Mesenchymal stem cell of Wharton's jelly (primary cell): ENCODE data around the gene DKK3.

GRCh38 chr11:10658612-10659382, 34.8 kb downstream of the IRAG1 start:
- CAGE, long polyA plus RNA, result no peak

DNA sequence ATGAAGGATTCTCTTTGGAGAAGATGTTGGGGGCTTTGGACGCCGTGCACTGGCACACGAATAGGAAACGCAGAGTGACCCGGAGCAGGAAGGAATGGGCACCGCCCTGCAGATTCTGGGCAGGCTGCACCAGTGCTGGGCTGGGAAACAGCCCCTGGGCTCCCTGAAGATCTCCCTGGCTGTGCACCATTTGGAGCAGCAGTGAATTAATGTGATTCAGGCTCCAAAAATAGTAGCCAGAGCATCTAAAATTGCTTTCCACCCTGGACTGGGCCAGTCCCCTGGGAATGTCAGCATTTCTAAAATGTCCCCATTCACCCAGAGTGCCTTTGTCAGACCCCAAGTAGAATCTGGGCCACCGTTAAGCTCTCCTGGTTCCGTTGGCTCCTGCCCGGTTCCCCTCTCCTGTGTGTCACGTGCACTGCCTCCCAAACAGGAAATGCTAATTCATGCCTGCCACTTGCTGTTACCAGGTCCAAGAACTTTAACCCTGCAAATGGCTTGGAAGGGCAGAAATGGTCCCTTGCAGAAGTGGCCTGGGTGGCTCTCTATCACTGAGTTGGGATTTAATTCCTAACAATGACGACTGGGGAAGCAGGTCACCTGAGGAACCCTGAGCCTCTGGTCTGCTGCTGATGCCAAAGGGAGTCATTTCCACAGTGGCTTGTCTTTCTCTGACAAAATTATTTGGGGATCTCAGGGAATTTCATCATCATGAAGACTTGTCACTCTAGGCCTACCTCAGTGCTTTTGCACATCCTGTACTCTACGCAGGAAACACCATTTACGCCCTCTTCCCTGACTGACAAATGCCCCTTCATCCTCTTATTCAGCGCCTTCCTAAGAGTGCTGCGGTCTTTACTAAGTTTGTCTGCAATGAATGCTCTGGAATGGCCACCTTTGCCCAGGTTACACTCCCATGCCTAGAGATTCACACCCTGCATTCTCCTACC, 18.3 kb downstream of the IRAG1 start:
- CAGE, long polyA plus RNA, result no peak

- CAGE, long polyA plus RNA, result no peak
Observed at GRCh38 chr11:10735436-10736211, 15.4 kb upstream of the CTR9 start.

DNA sequence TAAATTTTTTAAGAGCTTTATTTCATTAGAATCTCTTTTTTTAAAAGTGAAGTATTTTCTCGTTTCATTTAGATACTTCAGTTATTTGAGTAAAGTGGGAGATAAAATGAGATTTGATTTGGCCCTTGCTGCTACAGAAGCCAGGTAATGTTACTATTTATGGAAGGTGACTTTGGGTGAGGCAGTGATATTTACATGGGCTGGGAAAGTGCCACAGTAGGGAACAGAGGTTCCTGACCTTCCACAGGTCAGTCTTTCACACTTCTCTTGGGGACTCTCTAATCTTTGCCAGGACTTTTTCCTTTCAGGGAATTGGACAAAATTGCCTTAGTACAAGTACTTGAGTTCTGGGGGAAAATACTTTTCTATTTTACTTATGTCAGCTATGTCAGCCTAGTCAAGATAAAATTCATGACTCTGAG, 20.4 kb downstream of the CTR9 start:
- CAGE, long polyA plus RNA, result no peak

- CAGE, long polyA plus RNA, result no peak
Observed at GRCh38 chr11:10778498-10779007, 27.5 kb downstream of the CTR9 start.

DNA sequence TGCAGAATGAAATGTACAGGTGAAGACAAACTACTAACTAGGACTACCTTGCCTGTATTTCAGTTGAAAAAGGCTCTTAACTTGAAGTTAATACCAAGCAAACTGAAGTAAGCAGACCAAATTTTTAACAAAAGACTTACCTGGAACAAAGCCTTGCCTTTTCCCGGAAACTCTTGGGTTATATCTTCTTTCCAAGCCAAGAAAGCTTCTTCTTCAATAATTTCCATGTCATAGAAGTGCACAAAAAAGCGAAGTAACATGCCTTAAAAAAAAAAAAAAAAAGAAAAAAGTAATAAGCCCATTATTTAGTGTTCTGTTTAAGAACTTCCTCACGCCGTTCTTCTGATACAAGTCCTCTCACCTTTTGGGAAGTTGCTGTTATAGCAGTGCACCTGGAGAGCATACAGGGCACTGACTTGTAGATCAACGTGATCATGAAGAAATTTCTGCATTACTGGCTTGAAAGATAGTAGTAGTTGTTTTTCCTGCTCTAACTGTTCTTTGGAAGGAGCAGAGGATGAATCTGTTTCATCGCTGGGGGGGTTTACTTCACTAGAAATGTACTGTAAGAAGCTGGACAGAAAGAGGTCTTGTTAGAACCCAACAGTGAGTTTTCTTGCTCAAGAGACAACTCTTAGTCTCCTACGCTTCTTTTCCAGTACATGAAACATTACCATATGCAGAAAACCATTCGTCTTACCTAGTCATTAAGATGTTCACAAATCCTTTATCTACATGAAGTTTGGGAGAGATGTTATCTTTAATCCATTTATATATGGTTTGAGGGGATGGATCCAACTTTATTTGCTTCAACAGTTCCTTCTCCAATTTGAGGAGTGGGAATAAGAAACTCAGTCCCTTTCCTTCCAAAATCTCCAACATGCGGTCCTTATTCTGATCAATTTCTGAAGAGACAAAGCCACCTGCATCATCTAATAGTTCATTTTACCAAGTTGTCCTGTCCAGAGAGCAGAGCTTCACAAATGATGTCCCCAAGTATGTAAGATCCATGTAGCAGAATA, 9.6 kb downstream of the EIF4G2 start:
- CAGE, long polyA plus RNA, result no peak

DNA sequence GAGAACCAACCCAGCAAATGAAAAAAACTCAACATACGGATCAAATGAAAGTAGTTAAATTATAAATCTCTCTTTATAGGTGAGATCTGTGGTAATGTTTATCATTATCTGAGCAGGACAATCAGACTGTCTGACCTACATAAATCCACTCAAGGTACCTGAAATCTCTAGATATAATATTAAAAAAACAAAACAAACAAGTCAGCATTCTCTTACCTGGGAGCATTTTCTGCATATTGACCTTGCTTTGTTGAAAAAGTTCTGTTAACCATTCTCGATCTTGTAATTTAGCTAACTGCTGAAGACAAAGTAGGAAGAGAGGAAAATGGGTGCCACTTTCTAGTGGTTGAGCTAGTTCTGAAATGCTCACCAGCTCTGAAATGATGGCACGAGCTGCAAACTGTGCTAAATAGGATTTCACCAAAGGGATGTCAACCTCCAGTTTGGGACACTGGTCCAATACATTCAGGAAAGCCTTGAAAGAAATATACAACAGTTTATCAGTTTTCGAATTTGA, 8.8 kb downstream of the EIF4G2 start:
- CAGE, long polyA plus RNA, result no peak

DNA sequence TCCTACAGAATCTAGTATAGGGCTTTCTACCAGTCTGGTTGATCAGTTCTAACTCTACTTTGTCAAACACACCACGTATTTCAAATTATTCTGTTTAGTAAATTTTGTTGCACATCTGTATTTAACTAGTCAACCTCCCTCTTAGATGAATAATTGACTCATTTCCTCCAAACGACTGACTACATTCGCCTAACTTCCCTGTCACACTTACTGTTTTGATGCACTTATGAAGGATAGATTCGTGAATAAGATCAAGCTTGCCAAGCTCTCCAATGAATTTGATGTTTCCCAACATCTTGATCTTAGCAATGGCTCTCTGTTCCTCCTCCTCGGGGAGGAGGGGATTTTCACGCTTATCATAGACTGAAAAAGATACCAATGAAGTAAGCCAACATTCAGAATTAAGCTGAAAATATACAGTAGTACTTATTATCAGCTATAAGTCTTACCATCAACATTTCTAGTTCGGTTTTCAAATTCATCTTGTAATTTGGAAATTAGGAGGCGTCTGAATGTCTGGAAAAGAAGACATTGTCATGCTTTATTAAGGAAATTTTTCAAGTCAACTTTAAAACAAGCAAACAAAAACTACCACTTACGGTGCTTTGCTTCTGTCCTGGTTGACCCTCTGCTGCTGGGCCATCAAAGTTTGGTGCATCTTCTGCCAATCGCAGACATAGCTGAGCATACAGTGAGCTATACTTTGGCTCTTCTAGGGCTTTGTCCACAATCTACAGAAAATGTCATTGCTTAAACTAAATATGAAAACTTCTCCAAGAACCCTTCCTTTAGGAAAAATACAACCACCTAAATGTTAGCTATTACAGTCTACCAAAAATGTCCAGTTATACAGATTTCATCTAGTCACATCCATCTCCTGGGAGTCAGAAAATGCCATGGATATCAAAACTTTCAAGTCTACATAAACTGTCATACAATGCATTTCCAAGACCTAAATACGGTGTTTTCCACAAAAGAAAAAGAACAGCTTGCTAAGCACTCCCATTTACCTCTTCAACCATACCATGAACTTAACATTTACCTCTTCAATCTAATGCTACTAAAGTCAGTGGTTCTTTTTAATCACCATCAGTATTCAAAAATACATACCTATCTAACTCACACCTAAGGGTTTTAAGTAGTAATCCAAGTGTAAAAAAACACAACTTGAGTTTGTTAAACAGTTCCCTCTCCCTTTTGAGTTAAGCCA, 4.6 kb downstream of the EIF4G2 start:
- CAGE, long polyA plus RNA, result no peak

- CAGE, long polyA plus RNA, result no peak
Observed at GRCh38 chr11:10809034-10810082, 632 bp upstream of the EIF4G2 start.

DNA sequence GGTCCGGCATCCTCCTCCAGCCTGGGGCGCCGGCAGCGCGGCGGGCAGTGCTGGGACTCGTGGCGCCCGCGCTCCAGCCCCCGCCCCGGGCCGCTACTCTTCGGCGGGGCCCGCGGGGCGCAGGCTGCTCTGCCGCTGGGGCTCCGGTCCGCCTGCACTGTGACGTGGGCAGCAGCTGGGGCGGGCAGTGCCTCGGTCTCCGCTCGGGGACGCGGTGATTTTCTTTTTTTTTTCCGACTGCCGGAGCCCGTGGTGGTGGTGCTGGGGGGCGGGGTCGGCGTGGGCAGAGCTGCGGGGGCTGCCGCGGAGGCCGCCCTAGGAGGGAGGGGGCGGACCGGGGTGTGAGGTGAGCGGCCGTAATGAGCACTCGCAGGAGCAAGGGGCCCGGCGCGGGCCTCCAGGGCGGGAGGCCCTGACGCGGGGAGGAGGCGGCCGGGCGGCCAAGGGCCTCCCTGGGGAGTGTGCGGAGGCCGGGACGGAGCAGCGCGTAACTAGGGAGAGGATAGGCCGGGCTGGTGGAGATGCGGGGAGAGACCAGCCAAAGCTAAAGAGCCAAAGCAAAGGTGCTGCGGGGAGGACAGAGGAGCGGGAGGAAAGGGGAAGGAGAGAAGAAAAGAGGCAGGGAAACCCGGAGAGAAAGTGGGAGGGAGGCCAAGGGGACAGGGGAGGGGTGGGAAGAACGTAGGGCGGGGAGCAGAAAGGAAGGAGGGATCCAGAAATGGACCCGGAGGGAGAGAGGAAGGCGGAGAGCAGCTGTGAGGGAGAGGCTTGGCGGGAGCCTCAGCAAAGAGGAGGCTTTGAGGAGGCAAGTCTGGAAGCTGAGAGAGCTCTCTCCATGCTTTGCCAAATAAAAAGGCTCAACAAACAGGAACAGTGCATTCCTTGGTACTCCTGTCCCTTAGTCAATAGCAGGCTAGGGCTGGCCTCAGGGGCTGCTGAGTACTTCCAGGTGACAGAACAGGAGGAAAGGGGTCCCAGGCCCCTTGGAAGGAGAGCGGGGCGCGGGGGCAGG, 73.5 kb upstream of the ZBED5 start:
- CAGE, long polyA plus RNA, result no peak

DNA sequence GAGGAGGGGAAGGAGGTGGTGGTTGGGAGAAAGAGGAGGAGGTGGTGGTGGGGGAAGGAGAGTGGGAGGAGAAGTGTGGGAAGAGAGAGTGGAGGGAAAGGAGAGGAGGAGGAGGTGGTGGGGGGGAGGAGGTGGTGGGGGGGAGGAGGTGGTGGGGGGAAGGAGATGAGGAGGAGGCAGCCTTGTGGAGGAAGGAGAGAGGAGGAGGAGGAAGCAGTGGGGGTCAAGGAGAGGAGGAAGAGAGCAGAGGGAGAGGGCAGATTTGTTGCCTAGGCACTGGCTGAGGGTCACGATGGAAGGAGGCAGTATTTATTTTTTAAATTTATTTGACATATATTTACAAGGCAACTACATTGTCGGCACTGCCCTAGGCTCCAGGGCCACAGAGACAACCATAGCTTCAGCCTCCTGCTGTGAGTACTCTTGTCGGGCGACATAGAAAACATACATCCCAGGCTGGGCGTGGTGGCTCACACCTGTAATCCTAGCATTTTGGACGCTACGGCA, 74.2 kb upstream of the ZBED5 start:
- CAGE, long polyA plus RNA, result no peak

GRCh38 chr11:11147965-11148475, 205.0 kb downstream of the CSNK2A3 start:
- CAGE, long polyA plus RNA, result no peak

GRCh38 chr11:11396158-11396997, 43.3 kb upstream of the CSNK2A3 start:
- CAGE, long polyA plus RNA, result no peak

DNA sequence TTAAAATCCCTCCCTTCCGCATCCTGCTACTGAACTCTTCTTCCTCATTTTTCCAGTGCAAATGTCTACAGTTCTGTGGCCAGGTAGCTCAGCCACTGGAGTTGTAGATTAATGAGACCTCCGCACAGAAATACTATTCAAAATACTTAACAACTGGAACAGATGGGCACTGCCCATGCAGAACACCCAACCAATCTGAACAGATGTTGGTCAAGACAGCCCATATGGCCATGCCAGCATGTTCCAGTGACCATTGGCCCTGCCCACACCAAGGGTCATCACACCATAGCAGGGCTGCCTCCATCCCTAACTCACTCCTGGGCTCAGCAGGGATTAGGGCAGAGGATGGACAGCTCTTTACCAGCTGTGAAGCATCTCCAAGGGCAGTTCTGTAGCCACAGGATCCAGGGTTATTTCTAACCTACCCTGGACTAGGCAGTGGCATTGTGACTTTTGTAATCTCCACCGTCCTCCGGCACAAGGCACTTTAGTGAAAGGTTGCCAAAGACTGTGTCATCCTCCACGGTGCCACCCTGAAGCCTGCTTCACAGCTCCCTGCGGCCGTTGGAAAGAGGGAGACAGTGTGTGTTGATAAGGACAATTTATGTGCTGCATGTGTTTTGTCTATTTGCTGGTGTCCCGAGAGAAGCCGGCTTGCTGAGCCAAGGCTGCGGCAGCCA, 41.2 kb downstream of the GALNT18 start:
- CAGE, long polyA plus RNA, result no peak

DNA sequence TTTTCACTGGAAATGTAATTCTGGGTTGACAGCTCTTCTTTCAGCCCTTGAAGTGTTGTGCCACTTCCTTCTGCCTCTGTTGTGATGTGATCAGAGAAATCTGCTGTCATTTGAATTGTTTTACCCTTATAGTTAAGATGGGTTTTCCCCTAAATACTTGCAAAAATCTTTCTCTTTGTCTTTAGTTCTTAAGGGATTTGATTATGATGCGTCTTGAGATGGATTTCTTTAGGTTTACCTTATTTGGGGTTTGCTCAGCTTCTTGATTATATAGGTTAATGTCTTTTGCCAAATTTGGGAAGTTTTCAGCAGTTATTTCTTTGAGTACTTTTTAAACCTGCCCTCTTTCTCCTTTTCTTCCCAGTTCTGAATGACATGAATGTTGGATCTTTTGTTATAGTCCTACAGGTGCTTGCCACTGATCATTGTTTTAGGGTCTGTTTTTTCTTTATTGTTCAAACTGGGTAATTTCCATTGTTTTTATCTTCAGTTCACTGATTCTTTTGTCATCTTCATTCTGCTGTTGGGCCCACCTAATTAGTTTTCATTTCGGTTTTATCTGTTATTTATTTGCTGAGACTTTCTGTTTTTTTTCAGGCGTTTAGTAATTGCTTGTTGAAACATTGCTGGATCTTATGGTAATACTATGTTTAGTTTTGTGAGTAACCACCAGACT, 23.3 kb downstream of the USP47 start:
- CAGE, long polyA plus RNA, result no peak

DNA sequence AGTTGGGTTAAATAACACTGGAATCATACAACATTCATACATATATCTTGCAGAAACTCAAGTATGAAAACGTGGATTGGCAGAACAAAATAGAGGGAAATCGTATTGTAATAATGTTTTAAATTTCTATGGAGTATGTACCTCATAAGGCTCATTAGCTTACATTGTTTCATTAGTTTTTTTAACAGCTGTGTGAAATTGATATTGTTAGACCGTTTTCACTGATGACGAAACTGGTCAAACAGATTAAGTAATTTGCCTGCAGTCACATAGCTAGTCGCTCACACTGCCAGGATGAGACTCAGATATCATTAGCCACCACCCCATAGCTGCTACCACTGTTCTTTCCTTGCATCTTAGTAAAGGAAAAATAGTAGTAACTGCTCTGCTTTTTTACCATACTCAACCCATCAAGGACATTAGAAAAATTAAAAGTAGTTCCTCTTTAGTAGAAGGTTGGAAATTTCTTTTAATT, 64.0 kb downstream of the DKK3 start:
- CAGE, long polyA plus RNA, result no peak

DNA sequence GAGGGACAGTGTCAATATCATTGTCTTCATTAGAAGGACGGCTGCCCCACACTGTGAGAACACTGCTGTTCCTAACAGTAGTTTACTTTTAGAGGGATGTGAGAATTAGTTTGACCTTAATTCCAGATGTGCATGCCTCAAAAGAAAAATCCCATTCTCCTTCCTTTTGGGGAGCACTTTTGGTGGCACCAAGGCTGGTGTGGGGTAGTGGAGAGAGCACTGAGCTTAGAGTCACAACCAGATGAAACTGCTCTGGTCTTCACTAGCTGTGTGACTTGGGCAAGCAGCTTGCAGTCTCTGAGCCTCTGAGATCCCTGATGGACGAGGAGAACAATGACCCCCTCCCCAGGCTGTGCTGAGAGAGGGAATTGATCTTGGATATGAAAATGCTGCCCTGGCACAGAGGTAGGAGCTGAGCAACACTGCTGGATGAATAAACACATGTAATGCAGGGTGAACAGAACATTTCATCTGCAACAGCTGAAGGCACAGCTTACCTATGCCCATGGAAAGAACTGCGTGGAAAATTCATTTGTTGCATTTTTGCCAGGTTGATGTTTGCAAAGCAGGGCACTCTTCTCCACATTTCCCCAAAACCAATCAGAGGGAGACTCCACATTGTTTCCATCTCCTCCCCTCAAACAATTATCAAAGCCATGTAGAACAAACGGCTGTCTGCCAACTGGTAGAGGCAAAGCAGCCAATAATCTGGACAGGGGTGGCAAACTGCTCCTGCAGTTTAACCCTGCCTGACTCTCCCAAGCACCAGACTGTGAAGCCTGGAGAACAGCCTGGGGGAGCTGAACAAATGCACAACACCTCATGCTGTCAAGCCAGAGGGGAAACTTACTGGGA, 44.7 kb downstream of the DKK3 start:
- CAGE, long polyA plus RNA, result no peak

GRCh38 chr11:11981014-11981382, 27.4 kb downstream of the DKK3 start:
- CAGE, long polyA plus RNA, result no peak

GRCh38 chr11:12007639-12008820, at the start of gene DKK3:
Gene DKK3, minus strand, starts transcription at chr11:12008626.
- CAGE, long polyA plus RNA, result start-site peak on the minus strand at chr11:12008618-12008641, 70 and 74 reads in 2 replicates

DNA sequence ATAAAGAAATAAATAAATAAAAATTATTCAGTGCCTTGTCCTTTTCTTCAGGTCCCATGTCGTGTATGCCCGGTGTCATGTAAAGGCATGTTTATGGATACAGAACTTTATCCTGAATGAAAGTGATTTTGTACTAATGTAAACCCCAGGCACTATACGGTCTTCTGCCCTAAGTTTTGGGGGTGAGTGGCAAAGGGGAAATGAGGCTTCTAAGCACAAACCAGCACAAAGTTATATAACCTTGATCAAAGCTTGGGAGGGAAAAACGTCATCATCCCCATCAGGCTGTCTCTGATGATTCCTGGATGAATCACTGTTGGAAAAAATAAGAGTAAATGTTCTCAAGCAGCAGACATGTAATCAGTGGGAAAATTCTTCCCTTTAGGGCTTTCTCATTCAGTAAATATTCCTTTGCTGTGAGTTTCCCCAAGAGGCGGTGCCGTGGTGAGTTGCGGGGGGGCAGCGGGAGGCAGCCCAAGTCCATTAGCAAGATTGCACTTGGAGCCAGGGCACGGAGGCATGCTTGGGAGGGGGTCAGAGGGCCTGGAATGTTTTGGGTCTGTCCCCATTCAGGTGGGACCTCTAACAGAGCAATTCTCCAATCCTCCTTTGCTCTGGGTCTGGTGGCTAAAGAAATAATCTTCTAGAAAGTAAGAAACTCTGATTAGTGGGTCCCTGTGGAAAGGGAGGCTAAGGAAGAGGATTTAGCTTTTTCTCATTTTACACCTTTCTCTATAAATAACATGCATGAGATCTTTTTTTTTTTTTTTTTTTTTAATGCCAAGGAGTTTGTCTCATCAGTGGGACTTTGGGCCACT, 30.2 kb upstream of the MICAL2 start:
- CAGE, long polyA plus RNA, result no peak